Skeletal muscle cell (primary cell): ENCODE data around the genes DAZL, SATB1, KCNH8, SGO1 and ZNF385D.

- RRBS = no CpG with 5 or more reads among the region's 8 CpGs
Measured at GRCh38 chr3:16335992-16336433, 71.0 kb downstream of the OXNAD1 start.

- RRBS = 21% methylated on average over 3 of the region's 11 CpGs
Measured at GRCh38 chr3:16511741-16512443, 1.6 kb downstream of the RFTN1 start.

- RRBS = no CpG with 5 or more reads among the region's 48 CpGs
Measured at GRCh38 chr3:16605150-16605861, at the start of gene DAZL. DAZL (minus strand) TSS chr3:16605423.

DNA sequence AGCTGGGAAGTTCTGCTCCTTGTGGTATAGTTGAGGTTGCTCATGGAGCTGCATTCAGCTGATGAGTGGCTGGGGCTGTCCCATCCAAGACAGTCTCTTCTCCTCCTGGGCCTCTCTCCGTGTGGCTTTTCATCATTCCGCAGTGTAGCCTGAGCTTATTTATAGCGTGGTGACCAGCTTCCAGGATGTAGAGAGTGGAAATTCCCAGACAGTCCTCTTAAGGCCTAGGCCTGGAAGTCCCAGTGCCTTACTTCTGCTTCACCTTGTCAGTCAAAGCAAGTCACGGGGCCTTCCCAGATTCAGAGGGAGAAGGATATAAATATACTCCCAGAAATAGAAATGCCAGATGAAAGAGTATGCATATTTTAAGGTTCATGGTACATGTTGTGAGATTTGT, 136.7 kb upstream of the DAZL start:
- RRBS = no CpG with 5 or more reads among the region's 4 CpGs

DNA sequence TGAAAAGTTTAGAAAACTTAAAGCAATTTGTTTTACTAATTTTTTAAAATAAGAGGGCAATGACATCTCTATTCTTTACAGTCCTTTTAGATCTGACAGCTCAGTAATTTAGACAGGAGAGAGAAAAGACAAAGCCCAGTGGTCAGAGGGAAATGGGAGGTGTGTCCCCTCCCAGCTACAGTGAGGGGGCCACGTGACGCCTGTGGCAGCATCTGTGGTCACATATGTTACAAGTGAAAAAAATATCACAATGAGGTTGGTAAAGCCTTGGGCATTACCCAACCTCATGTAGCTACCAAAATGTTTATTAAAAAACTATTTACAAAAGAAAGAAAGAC, 42.9 kb upstream of the PLCL2 start:
- RRBS = no CpG with 5 or more reads among the region's 2 CpGs

DNA sequence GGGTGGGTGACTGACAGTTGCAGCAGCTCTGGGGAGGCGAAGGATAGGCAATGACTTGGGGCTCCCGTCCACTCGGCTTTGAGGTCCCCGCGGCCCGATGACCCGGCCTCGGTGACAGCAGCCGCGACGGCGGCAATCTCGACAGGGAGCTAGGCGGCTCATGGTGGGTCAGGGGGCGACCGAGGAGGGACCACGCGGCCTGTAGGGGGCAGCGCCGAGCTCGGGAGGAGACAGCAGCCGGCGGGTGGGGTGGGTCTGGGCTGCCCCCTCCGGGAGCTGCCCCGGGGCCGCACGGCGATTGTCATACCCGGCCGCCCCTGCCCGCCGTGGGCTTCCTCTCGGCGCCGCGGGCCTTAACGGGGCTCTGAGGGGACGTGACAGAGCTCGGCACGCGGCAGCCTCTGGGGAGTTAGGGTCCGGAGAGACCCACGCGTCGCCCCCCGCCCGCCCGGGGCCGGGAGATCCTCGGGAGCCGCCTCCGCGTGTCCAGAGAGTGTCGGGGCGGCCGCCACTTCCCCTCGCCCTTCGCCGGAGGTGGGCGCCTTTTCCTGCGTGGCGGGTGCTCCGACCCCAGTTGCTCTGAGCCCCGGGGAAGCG, 654 bp upstream of the PLCL2 start:
- RRBS = under 1% methylated on average over 17 of the region's 65 CpGs

- RRBS = no CpG with 5 or more reads among the region's 6 CpGs
Measured at GRCh38 chr3:16898862-16899563, 14.3 kb downstream of the PLCL2 start.

DNA sequence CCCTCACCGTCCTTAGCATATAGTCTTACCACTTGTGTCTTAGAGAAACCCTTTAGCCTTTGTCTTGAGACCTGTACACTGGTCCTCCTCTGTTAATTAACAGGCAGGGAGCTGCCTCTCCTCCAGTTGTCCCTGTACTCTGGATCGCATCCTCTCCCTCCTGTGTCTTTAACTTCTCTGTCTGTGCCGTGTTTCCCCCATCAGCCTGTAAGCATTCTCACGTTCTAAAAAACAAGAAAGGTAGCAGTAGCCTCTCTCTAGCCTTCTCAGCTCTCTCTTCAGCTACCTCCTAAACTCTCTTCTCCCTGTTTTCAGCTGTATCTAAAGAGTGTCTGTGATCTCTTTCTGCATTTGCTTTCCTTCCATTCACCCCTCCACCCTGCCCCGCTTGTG, 16.7 kb downstream of the PLCL2 start:
- RRBS = no CpG with 5 or more reads among the region's 5 CpGs

- RRBS = no CpG with 5 or more reads among the region's 5 CpGs
Measured at GRCh38 chr3:17501485-17502755, 240.5 kb downstream of the TBC1D5 start.

DNA sequence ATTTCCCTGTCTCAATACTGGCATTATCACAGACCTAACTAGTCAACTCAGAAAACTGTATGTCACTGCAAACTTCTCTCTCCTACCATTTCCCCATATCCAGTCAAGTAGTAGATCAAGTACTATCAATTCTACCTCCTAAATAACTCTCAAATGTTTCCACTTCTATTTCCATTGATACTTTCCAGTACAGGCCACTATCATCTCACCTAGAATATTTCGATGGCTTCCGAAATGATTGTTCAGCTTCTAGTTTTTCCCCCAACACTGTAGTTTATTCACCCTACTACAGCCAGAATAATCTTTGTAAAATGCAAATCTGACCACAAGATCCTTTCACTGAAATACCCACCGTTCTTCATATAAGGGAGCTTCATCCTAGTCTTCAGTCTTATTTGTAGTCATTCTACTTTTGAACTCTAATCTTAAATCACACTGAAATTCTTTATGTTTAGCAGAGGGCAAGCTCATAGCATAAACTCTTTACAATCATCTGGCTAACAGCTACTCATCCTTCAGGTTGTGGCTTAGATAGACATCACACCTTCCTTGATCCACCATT, 239.6 kb downstream of the TBC1D5 start:
- RRBS = no CpG with 5 or more reads among the region's 3 CpGs

DNA sequence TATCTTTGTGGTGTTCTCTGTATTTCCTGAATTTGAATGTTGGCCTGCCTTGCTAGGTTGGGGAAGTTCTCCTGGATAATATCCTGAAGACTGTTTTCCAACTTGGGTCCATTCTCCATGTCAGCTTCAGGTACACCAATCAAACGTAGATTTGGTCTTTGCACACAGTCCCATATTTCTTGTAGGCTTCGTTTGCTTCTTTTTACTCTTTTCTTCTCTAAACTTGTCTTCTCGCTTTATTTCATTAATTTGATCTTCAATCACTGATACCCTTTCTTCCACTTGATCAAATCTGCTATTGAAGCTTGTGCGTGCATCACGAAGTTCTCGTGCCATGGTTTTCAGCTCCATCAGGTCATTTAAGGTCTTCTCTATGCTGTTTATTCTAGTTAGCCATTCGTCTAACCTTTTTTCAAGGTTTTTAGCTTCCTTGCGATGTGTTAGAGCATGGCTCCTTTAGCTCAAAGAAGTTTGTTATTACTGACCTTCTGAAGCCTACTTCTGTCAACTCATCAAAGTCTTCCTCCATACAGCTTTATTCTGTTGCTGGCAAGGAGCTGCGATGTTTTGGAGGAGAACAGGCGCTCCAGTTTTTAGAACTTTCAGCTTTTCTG, 124.9 kb downstream of the TBC1D5 start:
- RRBS = no CpG with 5 or more reads among the region's 10 CpGs

DNA sequence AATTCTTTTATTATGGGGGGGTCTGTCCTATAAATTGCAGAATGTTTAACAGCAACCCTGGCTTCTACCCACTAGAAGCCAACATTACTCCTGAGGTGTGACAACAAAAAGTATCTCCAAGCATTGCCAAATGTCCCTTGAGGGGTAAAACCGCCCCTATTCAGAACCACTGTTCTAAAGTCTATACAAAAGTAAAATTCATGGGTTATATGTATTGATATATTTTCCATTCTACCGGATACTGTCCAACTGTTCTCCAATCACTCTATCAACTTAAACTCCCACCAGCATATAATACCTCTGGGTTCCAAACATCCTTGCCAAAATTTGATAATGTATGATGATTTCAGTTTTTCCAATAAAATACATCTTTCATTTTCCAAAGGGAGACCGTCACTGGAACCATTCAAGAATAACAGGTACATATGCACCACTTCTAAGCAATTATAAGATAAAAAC, 33.9 kb downstream of the TBC1D5 start:
- RRBS = no CpG with 5 or more reads among the region's 3 CpGs

- RRBS = 1% methylated on average over 26 of the region's 82 CpGs
Measured at GRCh38 chr3:18424794-18425581, at the start of gene SATB1. SATB1 (minus strand) TSS chr3:18425339.

DNA sequence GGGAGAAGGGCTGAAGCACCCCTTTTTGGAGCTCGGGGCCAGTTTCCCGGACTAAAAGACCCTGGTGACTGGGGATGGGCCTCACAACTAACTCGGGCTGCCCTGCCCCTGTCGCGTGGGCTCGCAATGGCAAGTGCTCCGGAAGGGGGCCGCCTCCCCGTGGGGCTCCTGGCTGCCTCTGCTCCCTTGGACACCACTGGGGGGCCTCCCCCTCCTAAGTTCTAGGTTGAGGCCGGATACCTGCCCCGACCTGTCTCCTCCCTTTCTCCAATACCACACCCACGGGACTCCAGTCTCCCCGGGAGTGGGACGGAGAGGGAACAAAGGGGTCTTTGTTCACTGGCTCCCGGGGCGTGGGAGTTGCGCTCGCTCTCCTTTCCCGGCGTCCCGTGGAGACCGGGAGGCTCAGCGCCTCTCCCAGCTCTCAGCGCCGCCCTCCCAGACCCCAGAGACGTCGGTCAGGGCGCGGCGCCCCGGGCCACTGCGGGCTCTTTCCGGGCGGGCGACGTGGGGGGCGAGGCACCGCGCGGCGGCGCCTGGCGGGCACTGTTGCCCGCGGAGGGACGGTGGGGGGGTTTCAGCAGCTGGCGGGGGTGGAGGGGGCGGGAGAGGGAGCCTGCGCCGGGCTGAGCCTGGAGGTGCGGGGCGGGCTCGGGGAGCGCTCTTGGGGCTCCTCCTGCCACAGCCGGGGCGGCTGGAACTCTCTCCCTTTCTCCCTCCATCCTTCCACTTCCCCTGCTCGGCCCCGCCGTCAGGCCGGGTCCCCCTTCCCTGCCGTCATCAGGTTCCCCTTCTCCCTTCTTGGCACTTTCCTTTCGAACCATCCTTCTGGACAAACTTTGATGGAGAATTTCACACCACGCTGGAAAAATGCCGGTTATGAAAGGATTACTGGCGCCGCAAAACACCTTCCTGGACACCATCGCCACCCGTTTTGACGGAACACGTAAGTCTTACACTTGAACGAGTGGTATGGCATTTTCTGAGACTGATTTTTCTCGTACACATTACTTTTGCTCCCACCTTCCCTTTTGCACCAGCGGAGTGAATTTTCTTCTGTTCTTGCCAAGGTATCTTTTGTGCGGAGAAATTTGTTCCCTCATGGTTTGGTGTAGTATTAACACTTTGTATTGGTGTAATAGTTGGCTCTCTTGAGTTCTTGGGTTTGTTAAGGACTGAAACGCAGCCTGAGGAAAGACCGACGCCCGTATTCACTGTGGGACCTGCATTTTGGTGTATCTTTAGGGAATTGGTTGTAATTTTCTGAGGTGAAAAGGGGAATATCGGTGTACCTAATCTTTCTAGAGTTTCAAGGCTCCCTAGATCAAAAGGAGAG, at the start of gene KCNH8:
KCNH8 (plus strand) TSS at position 661 of the 1,336 bp plus-strand sequence.
- RRBS = 3% methylated on average over 31 of the region's 79 CpGs

GRCh38 chr3:19432624-19433107, 284.4 kb downstream of the KCNH8 start:
- RRBS = no CpG with 5 or more reads among the region's 2 CpGs

- RRBS = no CpG with 5 or more reads among the region's 30 CpGs
Measured at GRCh38 chr3:20041158-20042088, 1.2 kb downstream of the KAT2B start.

DNA sequence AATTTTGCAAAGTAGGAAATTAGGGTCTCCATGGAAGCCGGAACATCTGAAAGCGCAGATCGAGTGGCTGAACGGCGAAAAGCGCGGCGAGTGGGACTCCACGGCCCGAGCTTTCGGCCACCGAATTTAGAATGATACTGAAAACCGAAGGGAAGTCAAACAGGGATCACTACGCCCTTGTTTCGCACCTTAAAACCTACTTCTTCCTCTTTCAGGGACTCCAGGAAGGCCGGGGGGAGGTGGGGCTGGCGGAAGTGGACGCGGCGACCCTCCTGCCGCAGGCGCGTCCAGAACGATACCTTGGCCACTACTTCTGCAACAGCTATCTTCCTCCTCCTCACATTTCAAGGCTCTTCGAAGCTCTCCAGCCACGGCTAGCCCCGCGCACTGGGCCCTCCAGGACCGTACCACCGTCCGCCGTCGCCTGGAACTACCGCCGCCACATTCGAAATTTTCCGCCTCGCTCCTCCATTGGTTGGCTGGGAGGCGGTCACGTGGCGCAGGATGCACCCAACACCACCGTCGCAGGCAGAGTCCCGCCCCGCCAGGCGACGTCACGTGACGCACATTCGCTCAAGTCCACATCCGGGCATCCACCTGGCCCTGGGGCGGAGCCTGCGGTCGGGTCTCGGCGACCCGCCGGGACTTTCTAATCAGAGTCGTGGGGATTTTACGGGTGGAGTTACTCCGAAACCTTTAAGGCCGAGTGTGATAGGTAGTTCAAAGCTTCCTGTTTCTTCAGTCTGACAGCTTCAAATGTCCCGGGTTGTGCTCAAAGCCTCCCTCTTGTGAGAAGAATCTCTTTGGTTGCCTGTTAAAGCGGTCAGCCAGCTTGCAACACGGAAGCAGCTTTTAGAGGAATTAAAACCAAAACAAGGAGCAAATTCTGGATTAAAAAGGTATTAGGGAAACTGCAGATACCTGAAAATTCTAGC, at the start of gene SGO1:
SGO1 (minus strand) TSS at position 447 of the 935 bp plus-strand sequence.
- RRBS = under 1% methylated on average over 8 of the region's 65 CpGs

- RRBS = no CpG with 5 or more reads among the region's 8 CpGs
Measured at GRCh38 chr3:20186695-20187098, 691 bp upstream of the SGO1 start.

GRCh38 chr3:21750627-21751791, at the start of gene ZNF385D:
ZNF385D (minus strand) TSS chr3:21751210.
- RRBS = 2% methylated on average over 7 of the region's 43 CpGs

DNA sequence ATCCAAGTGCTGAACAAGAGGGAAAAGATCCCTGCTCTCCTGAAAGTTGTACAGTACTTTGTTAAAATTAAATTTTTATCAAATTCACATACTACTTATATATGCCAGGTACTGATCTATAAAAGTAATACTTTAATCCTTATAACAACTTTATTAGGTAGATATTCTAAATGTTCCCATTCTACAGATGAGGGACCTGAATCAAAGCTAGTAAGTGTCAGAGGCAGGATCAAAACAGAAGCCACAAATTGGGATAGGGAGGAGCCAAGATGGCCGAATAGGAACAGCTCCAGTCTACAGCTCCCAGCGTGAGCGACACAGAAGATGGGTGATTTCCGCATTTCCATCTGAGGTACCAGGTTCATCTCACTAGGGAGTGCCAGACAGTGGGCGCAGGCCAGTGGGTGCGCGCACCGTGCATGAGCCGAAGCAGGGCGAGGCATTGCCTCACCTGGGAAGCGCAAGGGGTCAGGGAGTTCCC, 402.0 kb upstream of the UBE2E2 start:
- RRBS = no CpG with 5 or more reads among the region's 11 CpGs